Kidney epithelial cell (primary cell): ENCODE measurements around a stretch of chr19.

DNA sequence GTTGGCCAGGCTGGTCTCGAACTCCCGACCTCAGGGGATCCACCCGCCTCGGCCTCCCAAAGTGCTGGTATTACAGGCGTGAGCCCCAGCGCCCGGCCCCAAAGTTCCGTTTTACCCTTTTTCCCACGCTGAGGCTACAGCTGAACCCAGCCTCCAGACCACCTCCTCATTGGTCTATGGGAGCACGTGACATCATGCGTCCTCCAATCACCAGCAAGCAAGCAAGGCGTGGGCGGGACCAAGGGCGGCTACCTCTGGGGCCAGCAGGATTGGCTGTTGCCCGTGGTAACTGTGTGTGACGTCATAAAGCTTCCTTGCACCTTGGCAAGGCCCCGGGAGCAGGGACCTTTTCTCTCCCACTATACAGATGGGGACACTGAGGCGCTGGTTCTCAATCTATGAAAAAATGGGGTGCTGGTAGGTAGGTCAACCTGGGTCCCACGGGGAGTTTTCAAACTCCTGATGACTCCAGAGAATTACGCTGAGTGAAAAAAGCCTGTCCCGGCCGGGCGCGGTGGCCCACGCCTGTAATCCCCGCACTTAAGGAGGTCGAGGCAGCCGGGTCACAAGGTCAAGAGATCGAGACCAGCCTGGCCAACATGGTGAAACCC is 18.8 kb downstream of the PLK5 start:
- RAMPAGE, long total RNA, result no peak
- RRBS, result 81% methylated on average over 2 of the region's 29 CpGs

DNA sequence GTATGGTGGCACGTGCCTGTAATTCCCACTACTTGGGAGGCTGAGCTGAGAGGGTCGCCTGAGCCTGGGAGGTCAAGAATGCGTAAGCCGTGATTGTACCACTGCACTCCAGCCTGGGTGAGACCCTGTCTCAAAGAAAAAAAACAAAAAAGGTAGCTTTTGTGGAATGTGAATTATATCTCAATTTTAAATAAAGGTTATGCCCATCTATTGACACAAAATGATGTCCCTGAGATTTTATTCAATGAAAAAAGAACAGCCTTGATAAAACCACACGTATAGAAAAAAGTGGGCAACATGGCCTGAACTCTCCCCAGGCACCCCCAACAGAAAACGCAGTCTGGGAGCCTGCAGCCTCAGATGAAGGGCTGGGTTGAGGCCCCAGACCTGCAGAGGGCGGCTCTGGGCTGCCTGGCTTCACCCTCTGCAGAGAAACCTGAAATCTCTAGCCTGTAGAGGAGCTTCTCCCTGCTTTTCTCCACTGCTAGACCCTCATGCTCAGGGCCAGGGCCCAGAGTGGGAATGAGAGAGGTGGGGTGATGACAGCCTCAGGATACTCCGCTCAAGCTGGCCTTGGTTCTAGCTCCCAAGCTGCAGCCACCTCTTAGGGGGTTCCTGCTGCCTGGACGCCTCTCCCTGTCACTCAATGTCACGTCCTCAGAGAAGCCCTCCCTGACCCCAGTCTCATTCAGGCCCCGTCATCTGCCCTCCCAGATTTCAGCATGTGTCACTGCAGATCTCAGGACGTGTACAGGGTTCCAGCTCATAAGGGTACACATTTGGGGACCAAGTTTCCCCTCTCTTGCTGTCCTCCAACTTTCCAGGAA is 2.0 kb downstream of the MBD3 start:
- RAMPAGE, long total RNA, result no peak
- RRBS, result no CpG with 5 or more reads among the region's 12 CpGs

- RAMPAGE, long total RNA, result no peak
- RRBS, result 1% methylated on average over 27 of the region's 55 CpGs
Observed at GRCh38 chr19:1651617-1651993, 810 bp downstream of the TCF3 start.

GRCh38 chr19:1826594-1826864 is 14.5 kb upstream of the ATP8B3 start:
- RAMPAGE, long total RNA, result no peak
- RRBS, result no CpG with 5 or more reads among the region's 9 CpGs

GRCh38 chr19:1864603-1865281 is 1.4 kb upstream of the KLF16 start:
- RAMPAGE, long total RNA, result no peak
- RRBS, result 2% methylated on average over 5 of the region's 46 CpGs

DNA sequence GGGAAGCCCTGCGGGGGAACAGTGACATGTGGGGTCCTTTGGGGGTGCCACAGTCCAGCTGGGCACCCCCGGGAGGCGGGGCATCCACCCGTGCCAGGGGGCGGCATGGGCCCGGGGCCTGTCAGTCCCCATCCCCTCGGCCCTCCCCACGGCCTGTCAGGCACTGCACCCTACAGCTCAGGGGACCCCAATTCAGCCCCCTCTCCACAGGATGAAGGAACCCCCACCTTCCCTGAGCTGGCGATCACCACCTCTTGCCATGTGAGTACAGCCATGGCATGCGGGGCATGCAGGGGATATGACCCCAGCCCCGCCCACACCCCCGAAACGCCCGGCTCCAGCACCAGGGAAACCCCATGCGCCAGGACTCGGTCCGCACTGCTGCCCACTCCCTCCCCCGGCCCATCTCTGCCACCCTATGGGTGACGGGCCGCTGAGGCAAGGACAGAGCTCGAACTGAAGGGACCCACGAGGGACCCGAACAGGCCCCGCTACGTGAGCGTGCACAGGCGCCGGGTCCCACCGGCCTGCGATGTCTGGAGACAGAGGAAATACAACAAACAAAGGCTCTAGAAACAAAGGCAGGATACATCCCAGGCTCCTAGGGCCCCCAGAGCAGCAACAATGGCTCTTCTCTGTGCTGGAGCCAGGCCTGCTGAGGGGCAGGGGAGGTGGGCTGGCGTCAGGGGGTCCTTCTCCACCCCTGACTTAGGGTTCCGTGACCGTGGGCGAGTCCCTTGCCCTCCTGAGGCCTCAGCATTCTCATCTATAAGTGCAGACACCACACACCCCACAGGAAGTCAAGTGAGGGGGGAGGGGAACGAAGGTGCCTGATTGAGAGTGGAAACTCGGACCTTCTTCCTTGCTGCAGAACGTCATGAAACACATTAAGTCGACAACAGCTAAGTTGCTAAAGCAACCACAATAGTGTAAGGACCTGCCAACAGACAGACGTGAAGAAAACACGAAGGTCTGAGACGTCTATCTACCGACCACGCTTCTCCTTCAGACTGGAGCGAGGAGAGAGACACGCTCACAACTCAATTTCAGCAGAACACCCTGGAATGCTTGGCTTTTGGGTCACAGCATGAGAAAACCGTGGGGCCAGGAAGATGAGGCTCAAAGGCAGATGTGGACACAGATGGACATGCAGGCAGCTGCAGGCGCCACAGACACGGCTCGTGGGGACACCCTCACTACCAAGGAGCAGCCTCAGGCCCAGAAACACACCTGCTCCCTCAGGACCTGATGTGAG is 3.1 kb downstream of the ABHD17A start:
- RAMPAGE, long total RNA, result no peak
- RRBS, result 80% methylated on average over 10 of the region's 49 CpGs

- RAMPAGE, long total RNA, result no peak
- RRBS, result 63% methylated on average over 3 of the region's 16 CpGs
Observed at GRCh38 chr19:1883052-1883688, 2.1 kb downstream of the ABHD17A start.

DNA sequence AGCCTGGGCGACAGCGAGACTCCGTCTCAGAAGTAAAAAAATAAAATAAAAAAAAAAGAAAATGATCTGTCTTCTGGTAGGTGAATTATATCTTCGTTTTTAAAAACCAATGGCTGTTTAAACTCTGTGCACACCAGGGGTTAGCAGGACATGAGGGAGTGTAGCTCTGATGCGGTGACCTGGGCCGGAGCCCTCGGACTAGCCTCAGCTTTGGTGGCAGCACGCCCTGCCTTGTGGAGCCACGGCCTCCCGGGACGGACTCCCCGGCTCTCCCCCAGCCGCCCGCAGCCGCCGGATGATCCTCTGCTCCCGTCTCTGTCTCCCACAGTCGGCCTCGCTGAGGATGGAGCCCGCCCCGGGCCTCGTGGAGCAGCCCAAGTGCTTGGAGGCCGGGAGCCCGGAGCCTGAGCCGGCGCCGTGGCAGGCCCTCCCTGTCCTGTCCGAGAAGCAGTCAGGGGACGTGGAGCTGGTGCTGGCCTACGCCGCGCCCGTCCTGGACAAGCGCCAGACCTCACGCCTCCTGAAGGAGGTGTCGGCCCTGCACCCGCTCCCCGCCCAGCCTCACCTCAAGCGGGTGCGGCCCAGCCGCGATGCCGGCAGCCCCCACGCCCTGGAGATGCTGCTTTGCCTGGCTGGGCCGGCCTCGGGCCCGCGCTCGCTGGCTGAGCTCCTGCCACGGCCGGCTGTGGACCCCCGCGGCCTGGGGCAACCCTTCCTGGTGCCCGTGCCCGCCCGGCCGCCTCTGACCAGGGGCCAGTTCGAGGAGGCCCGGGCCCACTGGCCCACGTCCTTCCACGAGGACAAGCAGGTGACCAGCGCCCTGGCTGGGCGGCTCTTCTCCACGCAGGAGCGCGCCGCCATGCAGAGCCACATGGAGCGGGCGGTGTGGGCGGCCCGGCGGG is 6.8 kb downstream of the ADAT3 start:
- RAMPAGE, long total RNA, result no peak
- RRBS, result 74% methylated on average over 28 of the region's 72 CpGs

DNA sequence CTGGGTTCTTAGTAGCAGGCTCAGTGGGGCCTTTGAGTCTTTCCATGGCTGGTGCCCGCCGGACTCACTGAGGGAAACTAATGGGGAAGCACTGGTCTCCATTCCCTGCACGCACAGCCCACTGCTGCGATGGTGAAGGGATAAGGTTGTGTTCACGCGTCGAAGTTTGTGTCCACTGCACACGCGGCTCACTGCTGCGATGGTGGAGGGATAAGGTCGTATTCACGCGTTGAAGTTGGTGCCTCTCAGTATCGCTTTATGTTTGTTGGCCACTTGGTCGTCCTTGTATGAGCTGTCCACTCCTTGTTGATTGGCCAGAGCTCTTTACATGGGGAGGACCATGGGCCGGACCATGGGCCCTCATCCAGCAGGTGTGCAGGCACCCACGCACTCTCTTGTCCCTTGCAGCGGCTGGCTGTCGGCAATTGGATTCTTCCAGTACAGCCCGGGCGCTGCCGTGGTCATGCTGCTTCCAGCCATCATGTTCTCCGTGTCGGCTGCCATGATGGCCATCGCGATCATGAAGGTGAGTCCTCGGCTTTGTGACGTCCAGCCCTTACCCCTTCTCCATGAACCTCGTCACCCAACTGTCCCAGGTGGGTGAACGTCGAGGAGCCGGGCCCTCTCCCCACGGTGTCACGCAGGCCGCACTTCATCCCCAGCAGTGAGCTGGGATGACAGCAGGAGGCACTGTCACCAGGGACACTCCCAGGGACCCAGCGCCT is 17.6 kb downstream of the ADAT3 start:
- RAMPAGE, long total RNA, result no peak
- RRBS, result no CpG with 5 or more reads among the region's 36 CpGs

- RAMPAGE, long total RNA, result no peak
- RRBS, result no CpG with 5 or more reads among the region's 49 CpGs
Observed at GRCh38 chr19:1969172-1970007, 28.4 kb downstream of the CSNK1G2 start.

- RAMPAGE, long total RNA, result no peak
- RRBS, result no CpG with 5 or more reads among the region's 12 CpGs
Observed at GRCh38 chr19:1977715-1978201, 36.8 kb downstream of the CSNK1G2 start.

DNA sequence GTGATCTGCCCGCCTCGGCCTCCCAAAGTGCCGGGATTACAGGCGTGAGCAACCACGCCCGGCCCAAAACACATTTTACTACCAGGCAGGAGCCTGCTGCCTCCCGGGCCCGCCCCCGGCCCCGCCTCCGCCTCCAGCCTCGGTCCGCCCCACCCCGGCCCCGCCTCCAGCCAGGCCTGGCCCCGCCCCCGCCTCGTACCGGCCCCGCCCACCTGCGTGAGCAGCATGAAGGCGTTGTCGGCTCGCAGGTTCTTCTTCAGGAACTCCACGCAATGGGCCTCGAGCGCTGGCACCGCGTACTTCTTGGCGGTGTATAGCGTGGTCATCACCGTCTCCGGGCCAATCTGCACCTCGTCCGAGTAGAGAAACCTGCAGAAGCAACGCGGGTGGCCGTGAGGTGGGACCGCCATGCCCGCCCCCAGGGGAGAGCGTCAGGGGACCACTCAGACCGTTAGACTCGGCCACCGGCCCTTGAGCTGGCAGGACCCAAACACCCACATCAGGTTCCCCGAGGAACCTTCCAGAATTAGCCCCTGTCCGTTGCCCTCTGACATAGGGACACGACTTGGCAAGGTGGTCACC is 22.6 kb downstream of the BTBD2 start:
- RAMPAGE, long total RNA, result no peak
- RRBS, result 58% methylated on average over 12 of the region's 47 CpGs

DNA sequence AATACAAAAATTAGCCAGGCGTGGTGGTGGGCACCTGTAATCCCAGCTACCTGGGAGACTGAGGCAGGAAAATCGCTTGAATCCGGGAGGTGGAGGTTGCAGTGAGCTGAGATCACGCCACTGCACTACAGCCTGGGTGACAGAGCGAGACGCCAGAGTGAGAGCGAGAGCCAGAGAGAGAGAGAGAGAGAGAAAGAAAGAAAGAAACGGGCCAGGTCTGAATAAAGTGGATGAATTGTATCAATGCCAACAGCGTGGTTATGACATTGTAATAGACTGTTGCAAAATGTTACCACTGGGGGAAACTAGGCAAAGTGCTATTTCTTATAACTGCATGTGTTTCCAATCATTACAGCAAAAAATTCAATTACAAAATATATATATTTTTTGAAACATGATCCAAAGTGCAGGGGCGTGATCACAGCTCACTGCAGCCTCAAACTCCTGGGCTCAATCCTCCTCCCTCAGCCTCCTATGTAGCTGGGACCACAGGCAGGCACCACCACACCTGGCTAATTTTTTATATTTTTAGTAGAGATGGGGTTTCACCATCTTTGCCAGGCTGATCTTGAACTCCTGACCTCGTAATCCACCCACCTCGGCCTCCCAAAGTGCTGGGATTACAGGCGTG is 11.9 kb upstream of the BTBD2 start:
- RAMPAGE, long total RNA, result no peak
- RRBS, result no CpG with 5 or more reads among the region's 13 CpGs

DNA sequence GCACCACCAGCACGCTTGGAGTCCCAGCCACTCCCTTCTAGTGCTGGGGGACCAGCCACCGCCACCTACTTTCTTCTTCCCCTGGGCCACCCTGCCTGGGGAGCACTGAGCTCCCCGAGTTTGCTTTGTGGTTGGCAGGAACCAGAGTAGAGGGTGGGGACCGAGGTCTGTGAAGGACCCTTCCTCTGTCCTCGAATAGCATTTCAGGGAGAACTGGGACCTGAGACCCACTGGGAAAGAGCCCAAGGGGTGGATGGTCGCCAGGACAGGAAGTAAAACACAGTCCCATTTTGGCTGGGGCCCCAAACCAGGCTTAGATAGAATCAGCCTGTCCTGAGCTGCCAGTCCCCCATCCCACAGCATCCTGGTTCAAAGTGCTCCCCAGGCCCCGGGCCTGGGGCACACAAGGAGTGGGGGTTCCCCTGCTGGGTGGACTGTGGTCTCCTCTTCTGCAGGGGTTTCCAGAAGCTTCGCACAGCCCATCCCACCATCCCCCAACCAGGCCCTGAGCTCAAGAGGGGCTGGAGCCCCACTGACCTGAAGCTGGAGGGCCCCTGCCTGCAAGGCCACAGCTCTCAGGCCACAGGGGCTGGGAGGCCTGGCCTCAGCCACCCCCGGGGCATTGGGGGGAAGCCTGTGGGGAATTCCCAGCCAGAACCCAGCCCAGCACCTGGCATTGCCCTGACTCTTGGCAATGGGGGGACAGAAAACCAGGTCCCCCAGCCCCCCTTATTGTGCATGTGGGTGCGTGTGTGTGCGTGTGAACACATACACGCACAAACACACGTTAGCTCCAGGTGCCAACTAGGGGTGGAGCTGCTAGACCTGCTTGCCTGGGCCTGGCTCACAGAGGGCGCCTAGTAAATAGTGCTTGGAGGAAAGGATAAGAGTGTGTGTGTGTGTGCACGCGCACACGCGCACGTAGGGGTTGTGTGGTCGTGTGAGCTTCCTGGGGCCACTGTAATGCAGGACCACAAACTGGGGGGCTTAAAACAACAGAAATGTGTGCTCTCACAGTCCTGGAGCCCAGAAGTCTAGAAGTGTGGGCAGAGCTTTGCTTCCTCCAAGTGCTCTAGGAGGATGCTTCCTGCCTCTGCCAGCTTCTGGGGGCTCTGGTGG is 1.0 kb upstream of the MKNK2 start:
- RAMPAGE, long total RNA, result no peak
- RRBS, result no CpG with 5 or more reads among the region's 20 CpGs

GRCh38 chr19:2056235-2057144 is 5.4 kb upstream of the MKNK2 start:
- RAMPAGE, long total RNA, result no peak
- RRBS, result 3% methylated on average over 3 of the region's 17 CpGs

DNA sequence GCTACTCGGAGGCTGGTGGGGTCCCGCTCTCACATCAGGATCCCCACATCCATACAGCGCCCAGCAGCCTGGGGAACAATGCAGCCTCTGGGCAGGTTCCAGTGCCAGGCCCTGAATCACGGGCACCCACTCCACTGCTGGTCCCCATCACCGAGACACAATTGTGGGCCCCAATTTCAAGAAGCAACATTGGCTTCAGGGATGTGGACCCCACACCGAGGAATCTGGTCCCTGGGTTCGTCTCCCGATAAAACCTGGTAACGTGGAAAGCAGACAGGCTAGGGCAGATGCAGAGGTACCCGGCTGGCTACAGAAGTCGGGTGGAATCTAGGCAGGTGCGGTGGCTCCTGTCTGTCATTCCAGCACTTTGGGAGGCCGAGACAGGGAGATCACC is 20.6 kb downstream of the MOB3A start:
- RAMPAGE, long total RNA, result no peak
- RRBS, result no CpG with 5 or more reads among the region's 13 CpGs

DNA sequence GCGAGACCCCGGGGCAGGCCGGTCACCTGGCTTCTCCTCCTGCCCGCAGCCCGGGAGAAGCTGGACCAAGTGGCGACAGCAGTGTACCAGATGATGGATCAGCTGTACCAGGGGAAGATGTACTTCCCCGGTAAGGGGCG is 358 bp downstream of the IZUMO4 start:
- RAMPAGE, long total RNA, result no peak
- RRBS, result 3% methylated on average over 6 of the region's 8 CpGs

GRCh38 chr19:2130316-2131133 is 20.8 kb downstream of the AP3D1 start:
- RAMPAGE, long total RNA, result no peak
- RRBS, result 100% methylated on average over 1 of the region's 26 CpGs

GRCh38 chr19:2164962-2165479 is 1.3 kb downstream of the DOT1L start:
- RAMPAGE, long total RNA, result no peak
- RRBS, result 2% methylated on average over 22 of the region's 57 CpGs

- RAMPAGE, long total RNA, result no peak
- RRBS, result no CpG with 5 or more reads among the region's 17 CpGs
Observed at GRCh38 chr19:2170138-2170733, 6.5 kb downstream of the DOT1L start.